Endothelial cell of umbilical vein (primary cell): ENCODE measurements around a stretch of chr4.

- PRO-cap = no peak
CAGE:
- cytosol, long polyA minus RNA = no peak
- cytosol, long polyA plus RNA = no peak
- long polyA plus RNA = no peak
- nucleus, long polyA minus RNA = no peak
- nucleus, long polyA plus RNA = no peak
Observed at GRCh38 chr4:72752-73116, 19.6 kb downstream of the ZNF595 start.

GRCh38 chr4:465918-466685 is 32.9 kb downstream of the ZNF721 start:
- PRO-cap = no peak
CAGE:
- cytosol, long polyA minus RNA = no peak
- cytosol, long polyA plus RNA = no peak
- long polyA plus RNA = no peak
- nucleus, long polyA minus RNA = no peak
- nucleus, long polyA plus RNA = no peak

DNA sequence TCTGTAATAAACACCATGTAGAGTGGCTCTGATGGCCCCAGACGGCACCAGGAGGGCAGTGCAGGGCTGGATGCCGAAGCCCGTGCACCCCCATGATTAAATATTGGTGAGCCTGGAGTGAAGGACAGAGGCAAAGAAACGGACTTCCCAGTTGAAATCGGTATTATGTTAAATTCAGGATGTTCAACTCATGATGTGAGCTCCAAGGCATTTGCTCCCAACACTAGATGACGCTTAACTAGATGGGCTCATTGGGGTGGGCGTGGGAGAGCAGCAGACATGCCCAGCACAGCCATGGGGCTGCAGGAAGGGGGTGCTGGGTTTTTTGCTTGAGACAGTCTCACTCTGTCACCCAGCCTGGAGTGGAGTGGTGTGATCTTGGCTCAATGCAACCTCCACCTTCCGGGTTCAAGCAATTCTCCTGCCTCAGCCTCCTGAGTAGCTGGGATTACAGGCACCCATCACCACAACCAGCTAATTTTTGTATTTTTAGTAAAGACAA is 3.1 kb downstream of the ATP5ME start:
- PRO-cap = no peak
CAGE:
- cytosol, long polyA minus RNA = no peak
- cytosol, long polyA plus RNA = no peak
- long polyA plus RNA = no peak
- nucleus, long polyA minus RNA = no peak
- nucleus, long polyA plus RNA = no peak

GRCh38 chr4:710101-710852 is 4.6 kb downstream of the PCGF3 start:
- PRO-cap = no peak
CAGE:
- cytosol, long polyA minus RNA = no peak
- cytosol, long polyA plus RNA = no peak
- long polyA plus RNA = no peak
- nucleus, long polyA minus RNA = no peak
- nucleus, long polyA plus RNA = no peak

DNA sequence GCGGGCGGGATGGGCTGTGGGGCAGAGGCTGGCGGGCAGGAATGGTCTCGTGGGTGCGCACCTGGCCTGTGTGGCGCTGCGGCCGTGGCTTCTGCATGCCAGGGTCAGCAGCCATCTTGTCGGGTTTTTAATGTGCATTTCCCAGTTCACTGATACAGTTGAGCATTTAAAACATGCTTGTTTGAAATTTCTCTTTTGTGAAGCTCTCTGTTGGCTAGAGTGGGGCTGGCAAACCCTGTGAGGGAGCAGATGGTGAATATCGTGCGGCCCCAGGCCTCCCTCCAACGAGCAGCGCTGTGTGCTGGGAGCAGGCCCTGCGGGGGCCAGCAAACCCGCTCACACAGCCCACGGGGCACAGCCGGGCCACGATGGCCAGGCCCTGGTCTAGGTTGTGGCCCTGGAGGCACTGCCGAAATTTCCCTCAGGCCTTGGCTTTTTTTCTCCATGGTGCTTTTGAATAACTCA is 20.5 kb downstream of the PCGF3 start:
- PRO-cap = no peak
CAGE:
- cytosol, long polyA minus RNA = no peak
- cytosol, long polyA plus RNA = no peak
- long polyA plus RNA = no peak
- nucleus, long polyA minus RNA = no peak
- nucleus, long polyA plus RNA = no peak

GRCh38 chr4:781517-781891 is 44.4 kb downstream of the CPLX1 start:
- PRO-cap = bidirectional peak, plus-strand start at chr4:782191, minus-strand start at chr4:781849
CAGE:
- cytosol, long polyA minus RNA = no peak
- cytosol, long polyA plus RNA = no peak
- long polyA plus RNA = no peak
- nucleus, long polyA minus RNA = no peak
- nucleus, long polyA plus RNA = no peak

GRCh38 chr4:786229-787427 is 39.3 kb downstream of the CPLX1 start:
- PRO-cap = unidirectional peak, minus-strand start at chr4:787008
CAGE:
- cytosol, long polyA minus RNA = no peak
- cytosol, long polyA plus RNA = no peak
- long polyA plus RNA = no peak
- nucleus, long polyA minus RNA = no peak
- nucleus, long polyA plus RNA = no peak

DNA sequence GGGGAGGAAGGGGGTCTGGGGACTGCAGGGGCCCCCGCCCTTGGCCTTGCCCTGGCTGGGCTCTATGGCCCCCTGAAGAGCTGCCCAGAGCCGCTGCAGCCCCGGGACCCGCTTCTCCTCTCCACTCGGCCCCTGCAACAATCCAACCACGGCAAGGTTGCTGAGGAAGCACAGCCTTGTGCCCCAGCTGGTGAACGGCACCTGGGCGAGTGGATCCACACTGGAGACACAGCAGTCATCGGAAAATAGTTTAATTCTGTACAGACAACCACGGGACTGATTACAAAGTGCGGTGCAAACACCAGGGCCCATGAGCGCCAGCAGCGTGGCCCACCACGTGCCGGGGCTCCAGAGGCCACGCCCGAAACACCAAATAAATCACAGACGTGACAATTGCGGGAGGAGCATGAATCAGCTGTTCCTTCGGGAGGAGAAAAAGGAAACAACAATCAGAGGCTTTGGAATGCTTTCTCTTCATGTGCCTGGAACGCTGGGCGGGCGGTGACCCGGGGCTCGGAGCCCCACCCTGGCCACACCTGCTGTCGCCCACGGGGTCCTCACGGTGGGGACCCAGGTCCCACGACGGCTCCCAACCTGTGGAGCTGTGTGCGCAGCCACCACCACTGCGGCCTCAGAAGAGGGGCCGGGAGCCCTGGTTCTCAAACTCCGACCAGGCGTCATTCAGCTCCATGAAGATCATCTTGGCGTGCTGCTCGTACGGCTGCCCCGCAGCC is 23.3 kb upstream of the CPLX1 start:
- PRO-cap = no peak
CAGE:
- cytosol, long polyA minus RNA = no peak
- cytosol, long polyA plus RNA = no peak
- long polyA plus RNA = no peak
- nucleus, long polyA minus RNA = no peak
- nucleus, long polyA plus RNA = no peak

DNA sequence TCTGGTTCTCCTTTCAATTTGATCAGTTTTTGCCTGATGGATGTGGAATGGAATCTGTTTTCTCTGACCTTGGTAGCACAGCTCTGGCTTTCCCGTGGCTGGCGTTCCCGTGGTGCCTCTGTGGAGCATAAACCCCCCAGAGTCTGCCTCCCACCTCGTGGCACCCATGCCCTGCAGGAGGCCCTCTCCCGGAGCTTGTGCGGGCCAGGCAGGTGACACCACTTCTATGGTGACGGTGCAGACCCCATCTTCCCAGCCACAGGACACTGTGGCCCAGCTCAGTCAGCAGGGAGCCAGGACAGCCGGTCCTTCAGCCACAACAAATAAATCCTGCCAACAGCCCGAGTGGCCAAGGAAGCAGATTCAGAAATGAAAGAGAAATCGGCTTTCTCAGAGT is 52.7 kb upstream of the CPLX1 start:
- PRO-cap = no peak
CAGE:
- cytosol, long polyA minus RNA = no peak
- cytosol, long polyA plus RNA = no peak
- long polyA plus RNA = no peak
- nucleus, long polyA minus RNA = no peak
- nucleus, long polyA plus RNA = no peak

DNA sequence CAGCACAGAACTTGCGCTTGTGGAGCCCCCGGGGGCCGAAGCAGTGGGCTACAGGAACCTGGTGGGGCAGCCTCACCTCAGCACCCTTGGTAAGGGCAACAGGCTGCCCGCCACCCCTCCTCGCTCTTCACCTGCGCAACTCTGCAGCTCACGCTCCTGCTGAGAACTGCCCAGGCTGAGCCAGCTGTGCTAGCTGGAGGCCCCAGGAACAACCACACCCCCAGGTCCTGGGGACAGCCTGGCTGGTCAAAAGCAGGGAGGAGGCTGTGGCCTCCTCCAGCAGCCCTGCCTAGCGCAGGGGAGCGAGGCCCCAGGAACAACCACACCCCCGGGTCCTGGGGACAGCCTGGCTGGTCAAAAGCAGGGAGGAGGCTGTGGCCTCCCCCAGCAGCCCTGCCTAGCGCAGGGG is 4.5 kb downstream of the DGKQ start:
- PRO-cap = no peak
CAGE:
- cytosol, long polyA minus RNA = no peak
- cytosol, long polyA plus RNA = no peak
- long polyA plus RNA = no peak
- nucleus, long polyA minus RNA = no peak
- nucleus, long polyA plus RNA = no peak

- PRO-cap = bidirectional peak, plus-strand start at chr4:979515, minus-strand start at chr4:979407; bidirectional peak, plus-strand start at chr4:979610, minus-strand start at chr4:979594
CAGE:
- cytosol, long polyA minus RNA = no peak
- cytosol, long polyA plus RNA = no peak
- long polyA plus RNA = no peak
- nucleus, long polyA minus RNA = no peak
- nucleus, long polyA plus RNA = no peak
Observed at GRCh38 chr4:978976-979708, 5.8 kb upstream of the DGKQ start.

DNA sequence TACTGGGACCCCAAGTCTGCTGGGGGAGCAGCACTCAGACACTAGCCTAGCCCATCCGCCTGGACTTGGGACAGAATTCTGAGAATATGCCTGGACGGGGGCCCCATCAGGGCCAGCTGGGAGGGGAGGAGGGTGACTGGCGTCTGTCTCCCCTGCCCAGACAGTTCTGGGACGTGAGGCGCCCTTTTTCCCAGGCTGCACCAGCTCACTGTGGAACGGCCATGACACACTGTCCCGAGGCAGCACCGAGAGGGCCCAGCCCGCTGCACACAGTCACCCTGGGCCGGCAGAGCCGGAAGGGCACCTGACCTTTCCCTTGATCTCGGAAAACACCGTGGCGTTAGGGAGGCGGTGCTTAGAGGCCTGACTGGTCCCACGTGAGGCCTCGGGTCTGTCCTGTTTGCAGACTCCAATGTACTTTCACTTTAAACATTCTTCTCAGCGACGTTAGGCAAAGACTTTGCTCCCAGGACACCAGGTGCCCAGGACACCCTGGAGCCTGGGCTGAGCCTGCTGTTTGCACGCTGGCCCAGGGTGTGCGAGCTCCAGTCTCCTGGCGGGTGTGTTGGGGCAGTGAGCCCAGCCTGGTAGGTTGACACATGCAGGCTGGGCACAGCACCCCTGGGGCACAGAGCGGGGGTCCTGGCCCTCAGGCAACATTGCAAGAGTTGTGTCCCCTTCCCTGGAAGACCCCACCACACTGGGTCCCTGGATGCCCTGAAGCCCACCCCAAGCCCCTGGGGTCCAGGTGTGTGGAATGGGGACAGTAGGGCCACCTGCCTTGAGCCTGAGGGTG is 594 bp downstream of the SLC26A1 start:
- PRO-cap = bidirectional peak, plus-strand start at position 423 of the sequence, minus-strand start at position 253 of the sequence
CAGE:
- cytosol, long polyA minus RNA = no peak
- cytosol, long polyA plus RNA = no peak
- long polyA plus RNA = no peak
- nucleus, long polyA minus RNA = no peak
- nucleus, long polyA plus RNA = no peak

- PRO-cap = no peak
CAGE:
- cytosol, long polyA minus RNA = no peak
- cytosol, long polyA plus RNA = no peak
- long polyA plus RNA = no peak
- nucleus, long polyA minus RNA = no peak
- nucleus, long polyA plus RNA = no peak
Observed at GRCh38 chr4:997970-998610, 4.9 kb upstream of the SLC26A1 start.

- PRO-cap = bidirectional peak, plus-strand start at chr4:1009936, minus-strand start at chr4:1009664
CAGE:
- cytosol, long polyA minus RNA = no peak
- cytosol, long polyA plus RNA = no peak
- long polyA plus RNA = no peak
- nucleus, long polyA minus RNA = no peak
- nucleus, long polyA plus RNA = no peak
Observed at GRCh38 chr4:1009816-1010428, 1.5 kb upstream of the FGFRL1 start.

GRCh38 chr4:1010429-1011072 is 875 bp upstream of the FGFRL1 start:
- PRO-cap = no peak
CAGE:
- cytosol, long polyA minus RNA = no peak
- cytosol, long polyA plus RNA = no peak
- long polyA plus RNA = no peak
- nucleus, long polyA minus RNA = no peak
- nucleus, long polyA plus RNA = no peak

DNA sequence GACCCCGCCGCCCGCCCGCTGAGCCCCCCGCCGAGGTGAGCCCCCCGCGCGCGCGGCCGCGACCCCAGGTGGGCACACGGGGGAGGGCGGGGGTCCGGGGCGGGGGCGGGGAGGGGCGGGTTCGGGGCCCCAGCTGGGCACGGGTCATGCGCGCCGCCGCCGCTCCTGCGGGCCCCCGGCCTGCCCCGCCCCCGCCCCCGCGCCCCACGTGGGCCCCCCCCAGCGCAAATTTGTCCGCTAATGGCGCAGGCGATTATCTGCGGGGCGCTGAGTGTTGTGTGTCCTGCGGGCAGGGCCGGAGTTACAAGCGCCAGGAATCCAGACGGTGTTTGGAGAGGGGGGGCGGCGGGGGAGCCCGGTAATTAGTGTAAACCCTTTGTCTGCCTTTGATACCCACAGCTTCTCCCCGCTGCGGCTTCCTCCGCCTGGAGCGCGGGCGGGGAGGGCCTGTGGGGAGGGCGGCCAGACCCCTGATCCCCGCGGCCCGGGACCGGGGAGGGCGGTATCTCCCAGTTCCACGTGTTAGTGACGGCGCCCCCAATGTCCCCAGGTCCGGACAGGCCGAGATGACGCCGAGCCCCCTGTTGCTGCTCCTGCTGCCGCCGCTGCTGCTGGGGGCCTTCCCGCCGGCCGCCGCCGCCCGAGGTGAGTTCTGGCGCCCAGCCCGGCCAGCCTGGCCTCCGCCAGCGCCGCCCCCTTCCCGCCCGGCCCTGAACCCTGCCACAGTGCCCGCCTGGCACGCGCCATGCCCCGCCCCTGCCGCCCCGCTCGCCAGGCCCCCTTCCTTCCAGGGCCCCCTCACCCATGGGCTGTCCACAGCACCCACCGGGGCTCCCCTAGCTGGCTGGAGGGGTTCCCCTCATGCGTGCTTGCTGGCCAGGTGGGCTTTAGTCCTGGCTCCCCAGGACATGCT is 750 bp downstream of the FGFRL1 start:
- PRO-cap = unidirectional peak, minus-strand start at position 647 of the sequence
CAGE:
- cytosol, long polyA minus RNA = no peak
- cytosol, long polyA plus RNA = no peak
- long polyA plus RNA = no peak
- nucleus, long polyA minus RNA = start-site peak on the plus strand centred at position 307 of the sequence, 171 bp wide, 9 reads
- nucleus, long polyA plus RNA = no peak

DNA sequence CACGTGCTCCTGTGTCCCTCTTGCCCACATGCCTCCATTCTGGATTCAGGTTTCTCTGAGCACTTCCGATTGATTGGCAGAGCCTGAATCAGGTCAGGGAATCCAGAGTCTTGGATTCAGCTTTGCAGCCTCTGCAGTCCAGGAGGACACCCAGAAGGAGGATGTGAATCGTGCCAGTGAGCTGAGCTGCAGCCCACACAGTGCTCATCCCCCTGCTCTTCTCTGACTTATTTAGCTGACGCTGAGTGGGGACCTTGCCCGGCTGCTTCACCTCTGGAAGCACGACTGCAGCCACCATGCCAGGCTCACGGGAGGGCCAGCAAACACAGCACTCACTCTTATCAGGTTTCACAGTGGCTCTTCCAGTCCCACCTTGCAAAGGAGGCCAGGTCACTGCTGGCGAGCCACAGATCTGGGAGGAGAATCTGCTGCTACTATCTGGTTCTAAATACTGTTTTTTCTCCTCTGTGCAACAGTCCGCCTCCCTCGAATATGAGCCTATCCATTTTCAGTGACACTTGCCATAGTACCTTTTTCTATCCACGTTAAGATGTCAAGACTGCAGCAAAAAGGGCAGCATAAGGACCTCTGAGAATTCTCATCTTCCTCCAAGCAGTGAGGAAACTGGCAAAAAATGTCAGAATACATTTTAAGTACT is 6.7 kb upstream of the SPON2 start:
- PRO-cap = no peak
CAGE:
- cytosol, long polyA minus RNA = no peak
- cytosol, long polyA plus RNA = no peak
- long polyA plus RNA = no peak
- nucleus, long polyA minus RNA = no peak
- nucleus, long polyA plus RNA = no peak

GRCh38 chr4:1187201-1187490 is 14.8 kb upstream of the SPON2 start:
- PRO-cap = no peak
CAGE:
- cytosol, long polyA minus RNA = no peak
- cytosol, long polyA plus RNA = no peak
- long polyA plus RNA = no peak
- nucleus, long polyA minus RNA = no peak
- nucleus, long polyA plus RNA = no peak

DNA sequence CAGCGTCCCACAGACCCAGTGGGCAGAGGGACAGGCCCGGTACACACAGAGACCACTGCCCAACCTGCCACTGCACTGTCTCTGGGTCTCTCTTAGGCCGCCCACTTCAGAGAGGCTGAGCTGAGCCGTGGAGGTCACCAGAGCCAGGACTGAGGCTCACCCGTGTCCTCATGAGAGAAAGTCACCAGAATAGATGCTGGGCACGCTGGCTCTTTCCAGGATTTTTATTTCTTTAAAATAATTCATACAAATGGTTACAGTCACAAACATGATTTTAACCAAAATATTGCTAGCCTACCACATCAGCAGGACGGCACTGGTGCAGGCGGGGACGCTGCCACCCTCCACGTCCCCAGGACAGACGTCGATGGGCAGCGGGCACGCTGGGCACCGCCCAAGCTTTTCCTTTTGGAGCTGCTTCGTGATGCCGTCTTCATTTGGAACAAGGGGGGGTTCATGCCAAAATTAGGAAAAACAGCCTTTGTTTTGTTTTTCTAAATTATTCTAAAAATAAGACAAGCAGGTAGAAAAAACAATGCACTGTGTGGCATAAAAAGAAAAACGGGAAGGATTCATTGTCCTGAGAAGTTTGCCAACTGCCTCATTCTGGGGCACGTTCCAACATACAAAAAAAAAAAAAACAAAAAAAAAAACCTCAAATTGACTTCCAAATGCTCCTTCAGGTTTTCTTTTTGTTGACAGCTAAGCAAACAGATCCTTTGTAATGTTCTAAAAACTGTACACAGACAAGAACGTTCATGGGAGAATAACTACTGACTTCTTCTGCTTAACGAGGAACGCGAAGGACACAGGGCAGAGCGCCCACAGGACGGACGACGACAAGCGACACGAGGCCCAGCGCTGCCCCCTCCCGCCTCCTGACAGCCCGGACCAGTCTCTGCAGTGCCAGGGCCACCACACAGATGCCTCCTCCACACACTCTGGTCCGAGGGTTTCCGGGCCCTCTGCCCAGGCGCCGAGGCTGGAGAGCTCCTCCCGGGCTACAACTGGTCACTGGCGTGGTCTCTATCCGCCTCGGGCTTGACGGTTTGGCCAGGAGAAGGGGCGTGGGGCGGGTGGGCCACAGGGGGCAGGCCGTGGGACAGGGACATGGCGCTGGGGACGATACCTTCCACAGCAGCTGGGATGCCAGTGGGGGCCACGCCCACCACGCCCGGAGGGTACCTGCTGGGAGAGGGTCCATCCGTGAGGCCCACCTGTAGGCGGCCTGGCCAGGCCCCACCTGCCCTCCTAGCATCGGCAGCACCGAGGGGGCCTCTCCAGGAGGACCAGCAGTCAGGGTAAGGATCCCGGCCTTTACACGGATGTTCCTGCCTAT is 37.2 kb downstream of the CTBP1 start:
- PRO-cap = no peak
CAGE:
- cytosol, long polyA minus RNA = start-site peak on the minus strand centred at position 307 of the sequence, 119 bp wide, 18 reads; start-site peak on the minus strand centred at position 763 of the sequence, 65 bp wide, 19 reads
- cytosol, long polyA plus RNA = start-site peak on the minus strand centred at position 576 of the sequence, 595 bp wide, 838 and 892 reads in 2 replicates
- long polyA plus RNA = no peak
- nucleus, long polyA minus RNA = no peak
- nucleus, long polyA plus RNA = start-site peak on the minus strand centred at position 301 of the sequence, 96 bp wide, 262 and 264 reads in 2 replicates; start-site peak on the minus strand centred at position 704 of the sequence, 340 bp wide, 382 and 322 reads in 2 replicates

- PRO-cap = no peak
CAGE:
- cytosol, long polyA minus RNA = no peak
- cytosol, long polyA plus RNA = no peak
- long polyA plus RNA = no peak
- nucleus, long polyA minus RNA = no peak
- nucleus, long polyA plus RNA = no peak
Observed at GRCh38 chr4:1235164-1236257, 13.4 kb downstream of the CTBP1 start.